ENCODE results near the gene CMTR1.

DNA sequence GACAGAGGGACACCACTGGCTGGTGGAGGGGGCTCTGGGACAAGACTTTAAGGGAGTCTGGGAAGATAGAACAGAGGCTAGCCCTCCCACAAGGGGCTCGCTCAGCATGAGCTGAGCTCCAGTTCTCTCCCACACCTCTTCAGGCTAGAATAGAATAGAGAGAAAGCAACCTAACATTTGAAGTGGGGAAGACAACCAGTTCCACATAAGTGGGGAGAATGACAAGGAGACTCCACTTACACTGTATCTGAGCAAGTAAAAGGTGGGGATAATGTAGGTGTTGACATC, 7.0 kb downstream of the PPIL1 start:
- RRBS = no CpG with 5 or more reads among the region's 1 CpG

- RRBS = no CpG with 5 or more reads among the region's 11 CpGs
These were observed 12.6 kb downstream of the FGD2 start for GRCh38 chr6:37017783-37018687.

DNA sequence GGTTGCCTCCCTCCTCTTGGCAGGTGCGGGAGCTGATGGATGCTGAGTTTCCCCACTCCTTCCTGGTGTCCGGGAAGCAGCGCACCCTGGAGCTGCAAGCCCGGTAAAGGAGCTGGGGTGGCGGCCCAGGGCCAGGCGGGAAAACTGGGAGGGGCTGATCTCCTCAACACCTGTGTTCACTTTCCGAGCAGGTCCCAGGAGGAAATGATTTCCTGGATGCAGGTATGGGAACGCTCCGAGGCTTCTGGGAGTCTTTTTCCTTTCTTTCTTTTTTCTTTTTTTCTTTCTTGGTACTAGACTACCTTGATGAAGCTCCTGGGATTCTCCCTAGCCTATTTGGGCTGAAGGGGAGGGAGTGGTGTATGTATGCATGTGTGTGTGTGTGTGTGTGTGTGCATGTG, 15.1 kb downstream of the FGD2 start:
- RRBS = 43% methylated on average over 1 of the region's 9 CpGs

GRCh38 chr6:37061097-37061857, 55.8 kb downstream of the FGD2 start:
- RRBS = no CpG with 5 or more reads among the region's 13 CpGs

DNA sequence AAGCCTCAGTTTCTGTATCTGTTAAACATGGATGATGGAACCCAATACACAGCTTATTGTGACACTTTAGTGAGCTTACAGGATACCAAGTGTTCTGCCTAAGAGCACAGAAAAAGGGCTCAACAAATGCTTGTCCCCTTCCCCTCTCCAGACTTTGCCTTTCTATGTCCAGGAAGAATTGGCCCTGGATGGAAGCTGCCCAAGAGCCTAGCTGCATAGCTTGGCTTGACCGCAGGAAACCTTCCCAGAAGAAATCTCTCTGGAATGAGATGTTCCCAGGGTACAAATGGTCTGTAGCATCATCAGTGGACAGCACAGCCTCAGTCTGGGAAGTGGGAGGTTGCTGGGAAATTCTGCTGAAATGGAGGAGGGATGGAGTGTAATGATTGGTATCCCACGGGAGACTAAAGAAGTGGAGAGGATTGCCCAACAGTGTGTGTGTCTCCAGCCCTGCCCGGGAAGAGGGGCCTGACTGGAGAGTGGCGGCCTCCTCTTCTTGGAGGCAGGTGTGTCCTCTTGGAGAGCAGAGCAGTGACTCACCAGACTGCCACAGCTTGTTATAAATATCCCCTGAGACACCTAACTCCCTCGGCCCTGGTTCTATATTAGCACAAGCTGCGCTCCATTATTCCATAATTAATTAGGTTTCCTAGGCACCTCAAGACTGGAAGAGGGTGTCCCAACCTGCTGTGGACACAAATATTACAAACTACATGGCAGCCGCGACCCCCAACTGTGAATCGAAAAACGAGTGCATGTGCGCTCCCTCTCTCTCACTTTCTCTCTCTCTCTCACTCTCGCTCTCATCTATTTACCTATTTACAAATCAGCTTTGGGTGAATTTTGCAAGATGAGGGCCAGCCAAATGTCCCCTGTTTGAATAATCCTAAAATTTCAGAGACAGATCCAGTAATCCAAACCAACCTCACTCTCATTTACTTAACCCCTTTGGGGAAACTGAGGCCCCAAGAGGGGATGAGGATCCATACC, 68.7 kb downstream of the FGD2 start:
- RRBS = no CpG with 5 or more reads among the region's 12 CpGs

- RRBS = no CpG with 5 or more reads among the region's 12 CpGs
These were observed 35.2 kb upstream of the PIM1 start for GRCh38 chr6:37134529-37135378.

- RRBS = 2% methylated on average over 21 of the region's 41 CpGs
These were observed 726 bp downstream of the PIM1 start for GRCh38 chr6:37170663-37171093.

DNA sequence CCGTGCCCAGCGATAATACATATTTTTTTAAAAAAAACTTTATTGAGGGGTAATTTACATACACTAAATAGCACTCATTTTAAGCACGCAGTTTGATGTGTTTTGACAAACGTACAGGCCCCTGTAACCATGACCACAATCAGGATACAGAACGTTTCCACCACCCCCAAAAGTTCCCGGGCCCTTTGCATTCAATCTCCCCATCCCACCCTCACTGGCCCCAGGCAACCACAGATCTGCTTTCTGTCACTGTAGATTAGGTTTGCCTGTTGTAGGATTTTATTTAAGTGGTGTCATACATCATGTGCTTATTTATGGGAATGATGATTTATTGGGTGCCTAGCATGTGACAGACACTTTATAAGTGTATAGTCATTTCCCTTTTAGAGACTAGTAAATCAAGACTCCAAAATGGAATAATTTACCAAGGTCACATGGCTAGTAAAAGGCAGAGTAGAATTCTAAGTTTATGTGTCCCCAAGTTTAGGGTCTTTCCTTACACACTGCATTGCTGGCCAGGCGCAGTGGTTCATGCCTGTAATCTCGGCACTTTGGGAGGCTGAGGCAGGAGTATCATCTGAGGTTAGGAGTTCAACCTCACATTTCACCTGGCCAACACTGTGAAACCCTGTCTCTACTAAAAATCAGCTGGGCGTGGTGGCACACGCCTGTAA, 22.0 kb downstream of the PIM1 start:
- RRBS = no CpG with 5 or more reads among the region's 10 CpGs

DNA sequence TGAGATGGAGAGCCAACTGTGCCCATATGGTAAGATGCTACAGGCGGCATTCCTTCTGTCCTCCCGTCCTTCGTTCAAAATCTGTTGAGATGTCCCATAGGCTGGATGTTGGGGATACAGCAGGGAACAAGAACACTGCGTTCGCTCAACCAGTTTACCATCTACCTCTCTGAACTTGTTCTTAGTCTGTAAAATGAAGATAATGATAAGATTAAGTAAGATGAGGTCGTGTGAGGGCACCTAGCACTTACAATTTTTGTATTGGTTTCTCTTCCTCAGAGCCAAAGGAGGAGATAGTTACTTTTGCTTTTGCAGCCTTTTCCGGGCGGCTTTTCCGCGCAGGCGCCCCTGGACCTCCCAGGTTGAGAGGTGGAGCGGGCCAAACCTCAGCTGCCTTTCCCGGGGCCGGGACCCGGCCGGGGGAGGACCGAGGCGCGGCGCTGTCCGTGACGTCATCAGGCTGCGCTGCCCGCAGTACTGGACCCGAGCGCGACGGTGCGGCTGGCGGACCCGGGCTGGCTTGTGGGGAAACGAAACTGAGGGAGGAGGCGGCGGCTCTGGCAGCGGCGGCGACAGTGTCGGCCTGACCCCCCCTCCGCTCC, at the start of gene CMTR1:
TSS of gene CMTR1 (plus strand) at position 472 of the 602 bp plus-strand sequence.
- RRBS = 1% methylated on average over 19 of the region's 39 CpGs

DNA sequence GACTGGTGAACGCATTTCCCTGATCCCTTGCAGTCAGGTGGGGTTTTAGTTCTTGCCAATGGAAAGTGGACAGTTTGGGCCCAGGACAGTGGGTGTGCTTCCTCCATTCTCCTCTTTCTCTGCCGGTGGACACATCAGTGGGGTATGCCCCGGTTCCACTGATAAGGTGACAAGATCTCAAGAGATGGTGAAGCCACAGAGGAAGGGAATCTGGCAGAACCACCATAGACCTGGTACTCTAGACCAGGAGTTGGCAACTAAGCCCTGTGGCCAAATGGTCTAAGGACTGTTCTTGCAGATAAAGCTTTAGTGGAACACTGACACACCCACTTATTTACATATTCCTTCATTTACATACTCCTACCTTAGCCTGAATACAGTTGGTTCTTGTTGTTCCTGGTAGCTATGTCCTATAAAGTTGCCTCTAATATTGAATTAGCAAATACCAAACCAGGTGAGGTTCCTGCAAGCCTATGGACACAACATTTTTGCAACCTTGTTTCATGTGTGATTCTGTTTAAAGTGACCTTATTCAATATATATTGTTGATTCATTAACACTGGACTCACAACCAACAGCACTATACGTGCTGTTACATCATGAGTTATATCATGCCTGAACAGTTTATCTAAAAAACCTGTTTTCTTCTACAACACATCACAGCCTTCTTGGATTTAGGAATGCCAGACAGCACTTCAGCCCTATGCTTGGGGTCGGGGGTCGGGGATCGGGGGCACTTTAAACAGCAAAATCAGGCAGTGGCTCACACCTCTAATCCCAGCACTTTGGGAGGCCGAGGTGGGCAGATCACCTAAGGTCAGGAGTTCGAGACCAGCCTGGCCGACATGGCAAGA, 2.6 kb downstream of the CCDC167 start:
- RRBS = no CpG with 5 or more reads among the region's 10 CpGs

GRCh38 chr6:37784435-37785164, 34.9 kb upstream of the ZFAND3 start:
- RRBS = no CpG with 5 or more reads among the region's 12 CpGs

DNA sequence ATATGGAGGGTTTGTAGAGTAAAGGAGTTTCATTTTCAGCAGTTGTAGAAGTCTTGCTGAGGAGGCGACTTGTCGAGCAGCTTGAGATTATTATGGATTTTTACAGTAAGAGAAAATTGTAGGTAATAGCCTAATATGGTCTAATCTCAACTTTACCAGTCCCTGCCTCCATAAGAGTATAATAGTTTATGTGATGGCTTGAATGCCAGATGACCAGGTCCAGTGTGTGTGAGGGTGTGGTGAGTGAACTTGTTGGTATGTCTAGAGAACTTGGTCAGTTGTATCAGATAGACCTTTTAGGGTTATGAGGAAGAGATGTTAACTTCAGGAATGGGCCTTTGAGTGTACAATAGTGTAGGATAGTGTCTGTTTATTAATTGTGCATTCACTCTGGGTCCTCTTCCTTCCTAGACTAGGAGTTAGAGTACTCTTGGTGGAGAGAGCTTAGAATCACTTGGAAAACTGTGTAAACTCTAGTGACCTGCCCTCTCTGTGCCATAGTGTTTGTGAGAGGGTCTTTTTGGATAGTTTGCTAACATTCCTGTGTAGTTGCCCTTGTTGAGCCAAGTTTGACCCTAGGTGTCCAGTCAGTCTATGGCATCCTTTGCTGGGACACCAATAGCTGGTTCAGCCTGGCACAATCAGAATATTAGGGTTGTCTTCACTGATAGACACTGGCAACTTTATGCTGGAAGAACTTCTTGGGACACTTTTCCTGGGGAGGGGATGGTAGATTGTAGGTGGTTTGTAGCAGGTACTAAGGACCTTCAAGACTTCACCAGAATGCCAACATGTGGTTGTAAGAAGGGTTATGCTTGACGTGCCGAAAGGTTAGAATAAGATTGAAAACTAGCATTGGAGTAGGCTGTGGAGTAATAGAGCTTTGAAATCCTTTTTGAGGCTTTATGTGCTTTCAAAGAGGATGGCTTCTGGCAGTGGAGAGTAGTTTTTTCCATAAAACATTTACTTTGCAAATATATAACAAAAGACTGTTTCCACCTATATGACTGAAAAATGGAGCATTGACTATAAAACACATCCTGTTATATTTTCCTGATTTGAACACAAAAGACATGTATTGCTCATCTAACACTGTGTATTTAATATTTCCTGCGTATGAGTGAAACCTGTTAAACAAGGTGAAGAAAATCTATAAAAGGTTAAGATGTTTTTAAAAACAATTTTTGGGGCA, 38.5 kb downstream of the ZFAND3 start:
- RRBS = no CpG with 5 or more reads among the region's 5 CpGs

- RRBS = no CpG with 5 or more reads among the region's 3 CpGs
These were observed 108.4 kb downstream of the ZFAND3 start for GRCh38 chr6:37927859-37928466.

DNA sequence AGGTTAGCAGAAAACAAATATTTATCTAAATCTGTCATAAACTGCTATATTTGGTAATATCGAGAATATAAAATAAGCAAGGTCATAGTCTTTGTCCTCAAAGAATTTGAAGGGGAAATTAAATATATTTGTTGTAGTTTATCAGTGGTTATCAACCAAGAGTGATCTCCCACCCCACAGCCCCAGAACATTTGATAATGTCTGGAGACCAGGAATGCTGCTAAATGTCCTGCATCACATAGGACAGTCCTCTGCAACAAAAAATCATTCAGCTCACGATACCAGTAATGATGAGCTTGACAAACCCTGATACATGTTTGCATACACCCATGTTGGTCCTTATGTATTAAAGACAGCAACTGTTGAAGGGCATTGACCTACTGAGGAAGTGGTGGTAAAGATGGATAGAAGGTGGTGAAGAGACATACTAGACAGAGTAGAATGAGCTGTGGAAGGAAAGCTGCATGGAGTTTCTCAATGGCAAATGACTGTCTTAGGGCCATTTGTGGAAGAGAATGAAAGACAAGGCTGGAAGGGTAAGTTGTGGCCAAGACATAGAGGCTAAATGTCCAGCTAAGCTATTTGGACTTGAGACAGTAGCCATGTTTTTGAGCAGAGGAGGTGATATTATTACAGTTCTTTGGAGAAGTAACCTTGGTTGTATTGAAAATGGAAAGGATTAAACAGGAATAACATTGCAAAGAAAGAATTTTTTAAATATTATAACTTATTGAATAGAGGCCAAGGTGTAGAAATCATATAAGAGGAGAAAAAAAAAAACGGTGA, 243.9 kb downstream of the ZFAND3 start:
- RRBS = no CpG with 5 or more reads among the region's 3 CpGs

DNA sequence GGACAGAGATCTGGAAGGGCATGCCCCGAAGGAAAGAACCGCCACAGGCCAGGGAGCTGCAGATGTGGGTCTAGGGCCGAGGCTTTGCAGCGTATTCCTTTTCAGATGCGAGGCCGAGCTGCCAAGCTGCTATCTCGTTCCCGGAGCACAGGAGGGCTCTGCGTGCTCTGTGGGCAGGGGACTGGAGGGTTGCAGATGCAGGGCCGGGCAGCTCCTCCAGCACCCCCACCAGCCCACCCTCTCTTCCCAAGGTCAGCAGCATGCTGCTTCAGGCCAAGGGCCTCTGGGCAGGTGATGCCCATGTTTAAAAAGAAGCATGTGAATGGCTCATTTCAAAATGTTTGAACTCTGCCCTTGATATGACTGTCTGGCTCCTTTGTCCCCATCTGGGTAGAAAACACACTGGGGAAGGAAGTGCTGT, 353.2 kb downstream of the ZFAND3 start:
- RRBS = no CpG with 5 or more reads among the region's 10 CpGs

GRCh38 chr6:38506744-38507486, 132.8 kb downstream of the BTBD9 start:
- RRBS = no CpG with 5 or more reads among the region's 3 CpGs

GRCh38 chr6:38508327-38509208, 131.2 kb downstream of the BTBD9 start:
- RRBS = no CpG with 5 or more reads among the region's 4 CpGs

- RRBS = no CpG with 5 or more reads among the region's 7 CpGs
These were observed 39.5 kb downstream of the BTBD9 start for GRCh38 chr6:38600067-38600770.

DNA sequence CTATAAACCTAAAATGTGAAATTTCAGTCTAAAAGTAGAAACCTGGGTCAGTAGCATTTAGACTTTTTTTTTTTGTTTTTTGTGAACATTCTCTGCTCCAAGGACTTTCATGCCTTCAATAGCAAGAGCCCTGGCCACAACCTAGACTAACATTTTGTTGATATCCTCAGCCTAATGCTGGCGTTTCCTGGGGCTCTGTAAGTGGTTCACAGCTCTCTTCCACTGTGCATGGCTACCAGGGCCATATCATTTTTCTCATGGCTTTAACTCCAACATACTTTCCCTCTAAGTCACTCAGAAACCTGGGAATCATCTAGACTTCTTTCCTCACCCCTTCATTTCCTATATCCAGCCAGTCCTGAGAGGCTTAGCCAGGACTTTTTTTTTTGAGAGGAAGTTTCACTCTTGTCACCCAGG, 76.6 kb downstream of the DNAH8 start:
- RRBS = no CpG with 5 or more reads among the region's 1 CpG

DNA sequence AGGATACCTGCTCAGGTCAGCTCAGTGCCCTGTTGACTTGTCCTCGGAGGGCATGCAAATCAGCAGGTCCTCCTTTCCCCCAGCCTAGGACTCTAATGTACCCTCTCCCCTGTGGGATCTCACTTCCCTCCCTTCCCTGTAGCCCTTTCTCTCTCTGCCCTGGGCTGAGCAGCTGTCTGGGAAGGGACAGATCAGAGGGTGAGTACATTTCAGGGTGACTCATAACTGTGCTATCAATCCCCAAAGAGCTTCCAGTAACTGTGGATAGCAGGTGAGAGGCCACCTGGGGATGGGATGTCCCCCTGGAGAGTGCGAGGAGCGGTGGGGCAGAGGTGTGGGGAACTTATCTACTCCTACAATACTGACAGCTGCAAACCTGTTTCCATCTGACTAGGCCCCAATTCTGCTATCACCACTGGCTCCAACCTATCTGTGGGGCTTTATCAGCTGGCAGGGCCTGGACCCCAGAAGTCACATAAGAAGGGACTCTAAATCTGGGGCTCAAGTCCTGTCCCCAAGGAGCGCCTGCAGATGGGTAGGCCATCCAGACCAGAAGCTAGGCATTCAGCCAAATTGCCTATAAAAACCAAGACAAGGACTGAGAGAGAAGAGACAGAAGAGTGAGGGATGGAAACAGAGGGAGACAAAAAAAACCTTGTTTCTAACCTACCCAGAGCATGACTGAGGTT, 32.6 kb downstream of the KCNK5 start:
- RRBS = no CpG with 5 or more reads among the region's 4 CpGs

All from AG08470 (cell line).